AG04449 (cell line): ENCODE measurements around the gene GOLGA8Q.

DNA sequence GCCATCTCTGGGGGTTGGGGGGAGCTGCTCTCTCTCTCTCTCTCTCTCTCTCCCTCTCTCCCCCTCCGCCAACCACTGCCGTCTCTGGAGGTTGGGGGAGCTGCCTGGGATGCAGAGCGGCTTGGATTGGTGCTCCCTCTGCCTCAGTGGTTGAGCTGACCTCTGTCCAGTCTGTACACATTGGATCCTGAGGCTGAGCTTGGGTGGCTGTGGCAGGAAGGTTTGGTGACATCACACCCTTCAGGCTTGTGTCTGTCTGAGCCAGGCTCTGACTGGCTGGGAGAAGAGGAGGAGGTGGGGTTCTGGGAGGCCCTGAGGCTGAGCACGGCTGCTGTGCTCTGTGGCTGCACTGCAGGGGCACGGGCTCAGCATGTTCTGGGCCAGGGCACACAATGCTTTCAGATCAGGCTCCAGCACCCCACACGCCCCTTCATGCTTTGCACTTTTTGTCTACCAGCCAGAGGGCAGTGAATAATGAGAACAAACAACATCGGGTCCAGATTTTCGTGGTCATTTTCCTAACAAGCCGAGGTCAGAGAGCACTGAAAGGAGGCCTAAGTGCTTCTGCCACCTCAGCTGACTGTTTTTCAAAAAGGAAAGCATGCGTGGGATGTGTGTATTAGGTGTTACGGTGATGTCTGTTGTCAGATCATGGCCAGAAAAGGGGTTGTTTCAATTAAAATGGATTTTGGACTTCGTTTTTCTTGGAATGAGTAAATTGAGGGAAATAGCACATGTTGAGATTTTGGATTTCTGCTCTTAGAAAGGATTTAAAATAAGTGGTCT, 99.3 kb downstream of the APBA2 start:
- RRBS = no CpG with 5 or more reads among the region's 12 CpGs

GRCh38 chr15:29268938-29269517, 594 bp downstream of the NSMCE3 start:
- RRBS = 3% methylated on average over 4 of the region's 37 CpGs

GRCh38 chr15:29490292-29490491, 80.6 kb downstream of the ENTREP2 start:
- RRBS = no CpG with 5 or more reads among the region's 5 CpGs

- RRBS = 3% methylated on average over 18 of the region's 71 CpGs
These were observed 104.2 kb upstream of the ENTREP2 start for GRCh38 chr15:29674756-29675531.

GRCh38 chr15:29686672-29686871, 115.8 kb upstream of the ENTREP2 start:
- RRBS = no CpG with 5 or more reads among the region's 2 CpGs

DNA sequence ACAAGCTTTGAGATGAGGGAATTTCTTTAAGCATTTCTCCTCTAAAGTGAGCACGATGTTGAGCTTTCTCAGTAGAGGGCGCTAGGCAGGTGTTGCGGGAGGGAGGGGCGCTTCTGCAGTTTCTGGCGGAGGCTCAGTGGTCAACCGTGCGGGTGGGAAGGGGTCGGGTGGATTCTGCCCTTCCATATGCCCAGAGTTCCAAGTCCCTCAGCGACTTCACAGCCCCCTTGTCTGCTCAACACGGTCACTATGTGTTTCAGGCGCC, 97.4 kb upstream of the GOLGA8J start:
- RRBS = no CpG with 5 or more reads among the region's 11 CpGs

DNA sequence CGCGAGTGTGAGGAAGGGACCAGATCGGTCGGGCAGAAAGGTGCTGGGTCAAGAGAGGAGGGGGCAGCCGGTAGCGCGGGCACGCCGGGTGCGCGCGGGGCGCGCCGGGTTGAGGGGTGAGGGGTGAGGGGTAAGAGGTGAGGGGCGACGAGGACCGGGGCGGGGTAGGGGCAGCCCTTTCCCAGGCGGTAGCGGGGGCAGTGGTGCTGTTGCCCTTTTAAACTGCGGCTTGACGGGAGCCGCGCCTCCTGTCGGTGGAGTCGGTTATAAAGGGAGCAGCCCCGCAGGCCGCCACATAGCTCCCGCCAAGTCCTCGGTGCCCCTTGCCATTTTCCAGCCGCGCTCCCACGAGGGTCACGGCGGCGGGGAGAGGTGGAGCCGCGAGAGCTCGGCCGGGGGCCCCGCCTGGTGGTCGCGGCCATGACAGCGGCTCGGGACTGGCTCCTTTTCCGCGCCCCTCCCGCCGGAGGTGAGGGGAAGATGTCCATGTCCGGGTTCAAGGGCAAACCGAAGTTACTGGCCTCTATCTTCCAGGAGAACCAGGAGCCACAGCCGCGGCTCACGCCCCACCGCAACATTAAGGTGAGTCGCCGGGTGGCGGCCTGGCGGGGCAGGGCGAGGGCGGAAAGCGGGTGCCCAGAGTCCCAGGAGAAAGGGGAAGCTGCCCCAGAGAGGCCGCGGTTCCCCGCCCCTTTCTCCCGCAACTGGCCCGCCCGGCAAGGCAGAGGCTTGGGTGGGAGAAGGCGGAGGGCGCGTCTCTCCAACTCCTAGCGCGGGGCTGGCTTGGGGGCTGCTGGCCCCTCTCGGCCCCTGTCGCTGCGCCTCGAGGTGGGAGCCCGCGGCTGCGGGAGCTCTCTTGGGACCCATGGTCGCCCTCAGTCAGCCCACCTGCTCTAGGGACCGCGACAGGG, 20.9 kb downstream of the GOLGA8J start:
- RRBS = no CpG with 5 or more reads among the region's 84 CpGs

- RRBS = no CpG with 5 or more reads among the region's 7 CpGs
These were observed 169 bp upstream of the GOLGA8Q start for GRCh38 chr15:30551752-30552010.

GRCh38 chr15:30552011-30552274, at the start of gene GOLGA8Q:
Gene GOLGA8Q (plus strand): TSS chr15:30552050.
- RRBS = no CpG with 5 or more reads among the region's 3 CpGs

DNA sequence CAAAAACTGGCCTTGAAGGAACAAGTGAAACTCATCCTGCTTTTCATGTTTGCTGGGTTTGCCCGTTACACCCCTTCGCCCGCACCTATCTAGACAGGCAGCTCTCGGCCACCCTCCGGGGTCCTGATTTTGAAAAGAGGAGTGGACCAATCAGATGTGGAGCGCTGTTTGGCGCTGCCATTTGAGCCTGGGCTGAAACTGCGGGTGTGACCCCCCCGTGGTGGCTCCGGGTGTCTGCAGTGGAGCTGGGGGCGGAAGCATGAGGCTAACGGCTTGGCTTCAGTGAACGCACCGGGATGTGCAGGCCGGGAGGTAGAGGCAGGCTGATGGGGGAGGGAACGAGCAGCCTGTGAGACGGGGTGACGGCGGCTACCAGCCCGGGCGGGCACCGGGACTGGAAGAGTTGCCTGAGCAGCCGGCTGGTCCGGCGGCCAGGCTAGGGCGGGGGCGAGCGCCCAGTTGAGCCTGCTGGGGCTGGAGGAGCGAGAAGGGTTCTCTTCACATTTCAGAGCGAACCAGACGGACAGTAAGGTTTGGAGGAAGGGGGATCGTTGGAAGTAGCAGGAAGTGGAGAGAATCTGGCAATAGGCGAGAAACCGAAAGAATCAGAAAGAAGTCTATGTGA, 22.2 kb downstream of the GOLGA8H start:
- RRBS = 4% methylated on average over 2 of the region's 34 CpGs

GRCh38 chr15:30669774-30670822, 66.3 kb downstream of the GOLGA8H start:
- RRBS = no CpG with 5 or more reads among the region's 7 CpGs

DNA sequence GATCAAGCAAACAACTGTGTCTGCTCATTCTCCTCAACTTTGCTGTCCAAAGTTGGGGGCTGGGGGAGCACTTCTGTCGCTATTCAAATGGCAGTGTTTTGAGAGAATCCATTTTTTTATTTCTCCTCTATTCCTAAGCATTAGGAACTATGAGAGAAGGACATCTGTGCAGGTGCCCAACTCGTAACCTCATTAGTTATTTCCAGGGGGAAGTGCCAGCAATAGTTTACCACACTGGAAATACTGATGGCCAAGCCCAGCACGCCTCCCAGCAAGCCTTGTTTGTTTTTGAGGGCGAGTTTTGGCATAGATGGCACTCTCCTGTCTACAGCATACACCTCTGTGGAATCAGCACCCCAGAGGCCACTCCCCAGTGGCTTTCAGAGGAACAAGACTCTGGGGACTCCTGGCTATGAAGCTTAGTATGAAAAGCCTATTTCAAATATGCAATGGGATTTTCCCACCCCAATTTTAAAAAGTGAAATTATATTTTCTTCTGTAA, 36.6 kb downstream of the FAN1 start:
- RRBS = no CpG with 5 or more reads among the region's 4 CpGs

DNA sequence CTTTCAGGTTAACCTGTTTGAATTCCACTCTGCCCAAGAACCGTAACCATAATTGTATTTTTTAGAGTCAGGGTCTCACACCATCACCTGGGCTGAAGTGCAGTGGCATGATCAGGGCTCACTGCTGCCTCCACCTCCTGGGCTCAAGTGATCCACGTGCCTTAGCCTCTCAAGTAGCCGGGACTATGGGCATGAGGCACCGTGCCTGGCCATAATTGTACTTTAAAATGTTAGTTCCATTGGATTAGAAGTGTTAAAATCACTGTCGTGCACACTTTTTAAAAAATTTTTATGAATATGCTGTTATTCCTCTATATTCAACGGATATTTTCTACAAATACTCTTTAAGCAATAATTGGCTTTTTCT, 1.1 kb upstream of the MTMR10 start:
- RRBS = no CpG with 5 or more reads among the region's 6 CpGs

- RRBS = 95% methylated on average over 6 of the region's 22 CpGs
These were observed 34.5 kb upstream of the MTMR10 start for GRCh38 chr15:31025953-31026321.

GRCh38 chr15:31079053-31080139, 22.1 kb downstream of the TRPM1 start:
- RRBS = no CpG with 5 or more reads among the region's 7 CpGs

DNA sequence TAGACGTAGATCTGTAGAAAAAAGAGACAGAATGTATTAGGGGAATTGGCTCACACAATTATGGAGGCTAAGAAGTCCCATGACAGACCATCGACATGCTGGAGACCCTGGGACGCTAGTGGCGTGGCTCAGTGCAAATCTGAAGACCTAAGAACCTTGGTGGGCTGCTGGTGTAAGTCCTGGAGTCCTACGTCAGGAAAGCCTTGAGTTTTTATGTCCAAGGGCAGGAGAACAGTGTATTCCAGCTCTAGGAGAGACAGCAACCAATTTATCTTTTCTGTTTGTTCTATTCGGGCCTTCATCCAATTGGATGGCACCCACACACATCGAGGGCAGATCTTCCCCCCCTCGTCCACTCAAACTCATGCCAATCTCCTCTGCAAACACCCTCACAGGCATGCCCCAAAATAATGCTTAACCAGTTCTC, 102.3 kb upstream of the TRPM1 start:
- RRBS = no CpG with 5 or more reads among the region's 8 CpGs

DNA sequence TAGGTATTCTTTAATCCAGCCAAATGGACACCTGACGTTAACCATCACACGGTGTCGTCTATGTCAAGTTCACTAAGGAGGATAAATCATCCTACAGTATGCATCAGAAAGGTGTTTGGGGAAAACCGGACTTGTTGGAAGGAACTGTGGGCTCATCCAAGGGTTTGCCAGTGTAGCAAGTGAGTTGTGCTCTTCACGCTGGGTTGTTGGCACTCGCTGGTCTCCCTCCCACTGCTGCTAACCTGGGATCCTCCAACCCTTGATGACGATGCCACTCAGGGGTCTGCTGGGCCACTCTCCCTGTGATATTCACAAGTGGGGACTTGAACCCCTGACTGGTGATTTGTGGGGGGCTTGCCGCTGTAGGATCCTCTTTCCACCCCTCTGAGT, 102.7 kb upstream of the TRPM1 start:
- RRBS = no CpG with 5 or more reads among the region's 8 CpGs

DNA sequence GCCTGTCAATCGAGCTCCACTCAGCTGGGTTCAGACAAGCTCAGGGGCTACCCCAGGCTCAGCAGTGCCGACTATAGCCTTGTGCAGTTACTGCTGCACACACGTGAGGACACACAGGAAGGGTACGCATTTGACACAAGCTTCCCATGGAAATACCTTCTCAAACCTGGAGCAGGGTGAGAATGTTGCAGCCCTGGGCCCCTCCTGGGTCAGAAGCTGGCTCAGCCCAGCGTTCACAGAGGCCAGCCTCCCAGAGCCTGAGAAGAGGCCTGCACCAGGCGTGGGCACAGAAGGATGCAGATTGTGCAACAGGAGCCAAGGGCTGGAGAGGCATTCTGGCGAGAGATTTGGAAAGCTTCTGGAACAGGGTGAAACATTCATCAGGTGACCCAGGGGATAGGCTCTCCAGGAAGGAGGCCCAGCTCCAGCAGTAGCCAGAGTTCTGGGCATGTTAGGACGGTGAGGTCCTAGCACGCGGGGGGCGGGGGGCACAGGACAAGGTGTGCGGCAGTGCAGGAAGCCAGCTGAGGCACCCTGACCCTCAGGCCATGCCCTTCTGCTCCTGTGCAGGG, 111.9 kb upstream of the KLF13 start:
- RRBS = no CpG with 5 or more reads among the region's 12 CpGs

DNA sequence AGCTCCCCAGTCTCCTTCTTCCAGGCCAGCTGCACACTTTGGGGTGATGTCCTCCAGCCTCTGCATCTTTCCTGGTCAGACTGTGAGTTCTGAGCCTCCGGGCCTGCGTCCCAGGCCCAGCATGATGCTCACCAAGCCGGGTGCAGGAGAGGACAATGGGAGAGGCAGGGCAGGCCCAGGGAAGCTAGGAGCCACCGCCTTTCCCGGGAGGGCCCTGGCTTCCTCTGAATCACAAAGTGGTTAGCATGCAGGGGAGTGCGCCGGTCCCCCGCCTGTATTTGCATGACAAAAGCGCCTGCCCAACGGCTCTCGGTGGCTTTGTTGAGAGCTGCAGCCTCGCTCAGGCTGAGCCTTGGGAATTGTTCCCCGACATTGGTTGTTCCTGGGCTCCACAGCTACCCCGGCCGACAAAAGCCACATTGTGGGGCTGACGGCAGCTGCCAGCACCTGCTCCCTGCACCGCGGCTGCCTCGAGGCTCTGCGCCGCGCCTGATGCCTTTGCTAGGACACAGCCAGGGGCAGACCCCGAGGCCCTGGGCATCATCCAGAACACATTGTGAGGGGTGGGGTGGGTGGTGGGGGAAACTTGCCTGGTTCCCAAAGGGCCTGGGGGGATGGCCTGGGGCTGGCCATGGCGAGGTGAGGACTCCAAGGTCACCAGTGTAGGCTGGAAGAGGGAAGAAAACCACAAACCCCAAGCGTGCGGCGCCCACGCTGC, 20.0 kb upstream of the KLF13 start:
- RRBS = 27% methylated on average over 7 of the region's 28 CpGs

GRCh38 chr15:31325464-31326547, 829 bp upstream of the KLF13 start:
- RRBS = 2% methylated on average over 84 of the region's 116 CpGs